ENCODE measurements around the genes CKS2 and SEMA4D.

- PRO-cap = bidirectional peak, plus-strand start at chr9:86948533, minus-strand start at chr9:86948474
Measured at GRCh38 chr9:86948292-86949119, 1.2 kb upstream of the GAS1 start.

DNA sequence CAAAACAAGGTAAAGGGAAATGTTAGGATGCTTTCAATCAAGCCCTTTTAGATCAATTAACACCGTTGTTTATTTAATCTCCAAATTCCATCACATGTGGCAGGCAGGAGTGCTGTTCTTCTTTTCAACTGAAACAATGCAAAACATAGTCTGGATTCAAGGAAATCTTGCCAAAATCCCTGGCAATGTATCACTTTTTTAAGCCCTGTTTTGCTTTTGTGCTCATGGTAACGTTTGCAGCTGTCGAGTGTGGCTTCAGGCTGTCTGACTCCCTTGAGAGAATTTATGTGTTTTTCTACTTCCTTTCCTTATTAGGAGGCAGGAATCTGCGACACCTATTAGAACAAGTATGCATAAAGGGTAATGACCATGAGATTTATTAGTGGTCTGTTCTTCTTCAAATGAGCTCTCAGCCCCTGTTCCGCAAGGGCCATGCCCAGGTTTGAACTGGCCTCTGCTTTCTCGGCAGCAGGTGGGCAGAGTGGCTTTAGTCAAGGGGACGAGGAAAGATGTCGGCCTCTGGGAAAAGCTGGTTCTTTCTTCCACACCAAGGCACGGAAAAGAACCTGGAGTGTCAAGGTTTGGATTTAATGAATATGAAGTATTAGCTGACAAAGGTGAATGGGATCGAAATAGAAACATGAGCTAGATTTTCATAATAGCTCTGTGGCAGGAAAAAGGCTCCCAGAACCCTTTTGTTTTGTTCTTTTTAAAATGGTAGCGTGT, 86.9 kb upstream of the GAS1 start:
- PRO-cap = no peak

DNA sequence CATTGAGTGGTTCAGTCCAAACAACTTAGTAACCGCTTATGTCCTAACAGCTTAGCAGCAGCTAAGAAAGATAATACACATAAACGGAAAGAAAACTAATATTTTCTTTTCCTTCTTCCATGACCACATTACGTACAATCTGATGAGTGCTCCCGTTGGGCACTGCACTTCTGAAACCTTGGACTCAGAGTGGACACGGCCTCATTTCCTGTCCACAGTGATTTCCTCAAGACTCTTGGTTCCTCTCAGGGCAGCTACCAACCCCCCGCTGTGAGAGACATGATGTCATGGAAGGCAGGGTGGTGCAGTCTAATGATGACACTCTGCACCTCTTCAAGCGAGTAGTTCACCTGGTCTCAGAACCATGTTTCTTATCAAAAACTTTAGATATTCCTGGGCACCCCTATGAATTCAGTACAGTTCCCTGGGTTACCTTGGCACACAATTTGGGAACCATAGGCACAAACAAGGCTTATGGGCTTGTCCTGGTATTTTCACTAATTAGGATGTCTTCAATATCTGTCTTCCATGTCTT, 68.7 kb upstream of the CTSL start:
- PRO-cap = no peak

DNA sequence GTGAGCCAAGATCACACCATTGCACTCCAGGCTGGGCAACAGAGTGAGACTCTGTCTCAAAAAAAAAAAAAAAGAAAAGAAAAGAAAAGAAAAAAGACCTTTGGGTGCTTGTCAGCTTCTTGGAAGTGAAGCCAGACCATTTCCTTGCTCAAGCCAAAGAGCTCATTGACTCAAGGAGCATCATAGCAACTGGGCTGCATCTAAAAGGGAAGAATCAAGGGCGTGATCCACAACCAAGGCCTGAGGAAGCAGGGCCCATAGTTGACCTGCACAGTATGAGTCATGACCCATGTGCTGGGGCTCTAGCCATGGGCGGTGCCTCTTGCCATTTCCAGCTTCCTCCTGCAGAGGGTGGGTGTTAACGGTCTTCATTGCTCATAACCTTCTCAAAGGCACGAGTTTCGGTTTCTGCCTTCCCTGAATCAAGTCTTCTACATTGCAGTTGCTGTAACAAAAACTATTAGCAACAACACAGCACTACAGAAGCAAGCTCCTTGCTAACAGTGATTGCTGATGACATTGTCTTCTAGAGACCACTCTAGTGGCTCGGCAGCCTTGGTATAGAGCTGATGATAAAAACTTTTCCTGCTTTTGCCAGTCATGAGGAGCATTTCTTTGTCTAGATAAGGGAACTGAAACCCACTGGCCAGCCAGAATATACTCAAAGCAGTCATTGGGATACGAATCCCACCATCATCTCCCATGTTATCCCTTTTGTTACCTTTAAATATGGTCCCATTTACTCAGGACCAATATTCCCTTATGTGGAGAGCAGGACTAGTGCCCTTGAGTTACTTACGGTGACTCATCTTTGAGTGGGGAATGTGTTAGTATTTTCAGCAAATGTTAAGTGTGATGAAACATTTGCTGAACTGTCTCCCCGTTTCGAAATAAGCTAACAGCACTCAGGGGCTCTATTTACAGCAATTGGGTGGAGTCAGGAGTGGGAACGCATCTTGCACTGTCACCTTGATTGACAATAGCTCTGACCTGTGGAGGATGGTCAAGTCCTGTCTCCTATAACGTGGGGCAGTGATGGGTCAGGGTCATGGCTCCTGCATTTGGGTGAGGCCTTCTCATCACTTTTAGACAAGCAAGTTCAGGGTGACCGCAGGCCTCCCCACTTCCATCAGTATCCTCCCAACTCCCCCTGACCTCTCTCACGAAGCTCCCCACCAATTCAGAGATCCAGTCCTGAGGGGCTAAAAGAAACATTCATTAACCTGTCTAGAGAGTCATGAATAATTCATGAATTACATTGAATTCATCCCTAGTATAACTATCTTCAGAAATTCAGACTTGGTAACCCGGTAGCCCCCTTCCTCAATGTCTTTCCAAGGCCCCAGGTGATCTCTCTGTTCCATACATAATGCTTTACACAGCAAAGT, 67.2 kb downstream of the CTSL start:
- PRO-cap = no peak

DNA sequence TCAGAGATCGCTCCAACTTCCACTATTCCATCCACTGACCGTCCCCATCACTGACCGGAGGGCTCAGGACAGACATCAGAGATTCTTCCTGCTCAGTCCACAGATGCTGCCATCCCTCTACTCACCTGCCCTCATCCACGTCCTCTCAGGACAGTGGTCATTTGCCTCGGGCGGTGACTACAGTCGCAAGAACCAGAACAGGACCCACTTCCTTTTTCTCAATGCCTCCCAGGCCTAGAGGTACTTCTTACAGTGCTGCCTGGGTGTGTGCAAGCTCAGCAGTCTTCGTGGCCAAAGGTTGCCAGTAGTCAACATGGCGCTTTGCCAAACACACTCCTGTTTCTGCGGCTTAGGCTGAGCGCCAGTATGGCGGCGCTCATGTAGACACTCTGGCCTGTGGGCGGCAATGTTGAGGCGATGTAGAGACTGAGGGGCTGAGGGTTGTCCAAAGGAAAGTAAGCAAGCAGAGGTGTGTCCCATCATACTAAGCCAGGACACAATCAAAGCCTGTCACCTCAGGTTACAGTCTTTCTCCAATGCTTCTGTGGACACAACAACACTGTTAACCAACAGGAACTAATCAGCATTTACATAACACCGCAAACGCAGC, 27.0 kb downstream of the SPATA31E1 start:
- PRO-cap = no peak

DNA sequence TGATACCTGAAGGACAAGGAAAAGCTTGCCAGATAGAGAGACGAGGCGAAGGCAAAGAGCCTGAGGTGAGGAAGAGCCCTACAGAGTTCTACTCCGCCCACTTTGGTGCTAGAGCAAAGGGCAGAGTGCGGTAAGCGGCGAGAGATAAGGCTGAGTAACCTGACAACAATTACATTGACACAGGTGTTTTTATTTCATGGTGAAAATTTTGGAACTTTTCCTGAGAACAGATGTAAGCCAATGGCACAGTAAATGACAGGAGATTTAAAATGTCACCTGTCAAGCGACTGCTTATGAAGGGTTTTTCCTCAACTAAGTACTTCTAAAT, 21.5 kb upstream of the ENSG00000283205 start:
- PRO-cap = no peak

- PRO-cap = no peak
Measured at GRCh38 chr9:88605383-88606000, 70.5 kb downstream of the NXNL2 start.

- PRO-cap = bidirectional peak, plus-strand start at chr9:89311198, minus-strand start at chr9:89310687
Measured at GRCh38 chr9:89311085-89311914, at the start of gene CKS2. CKS2 (plus strand) TSS chr9:89311195.

DNA sequence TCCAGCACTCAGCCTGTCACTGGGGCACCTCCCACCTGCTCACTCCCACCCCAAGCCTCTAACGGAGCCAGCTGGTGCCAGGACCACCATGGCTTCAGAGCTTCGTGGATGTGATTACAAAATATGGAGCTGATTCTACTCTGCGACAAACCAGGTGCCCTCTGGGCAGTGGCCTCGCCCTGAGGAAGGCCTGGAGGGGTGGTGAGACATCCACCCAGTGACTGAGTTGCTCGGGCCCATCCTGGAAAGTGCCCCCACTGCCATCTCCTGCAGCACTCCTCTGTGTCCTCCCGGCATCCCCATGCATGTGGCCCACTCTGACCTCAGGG, 49.5 kb downstream of the SECISBP2 start:
- PRO-cap = no peak

DNA sequence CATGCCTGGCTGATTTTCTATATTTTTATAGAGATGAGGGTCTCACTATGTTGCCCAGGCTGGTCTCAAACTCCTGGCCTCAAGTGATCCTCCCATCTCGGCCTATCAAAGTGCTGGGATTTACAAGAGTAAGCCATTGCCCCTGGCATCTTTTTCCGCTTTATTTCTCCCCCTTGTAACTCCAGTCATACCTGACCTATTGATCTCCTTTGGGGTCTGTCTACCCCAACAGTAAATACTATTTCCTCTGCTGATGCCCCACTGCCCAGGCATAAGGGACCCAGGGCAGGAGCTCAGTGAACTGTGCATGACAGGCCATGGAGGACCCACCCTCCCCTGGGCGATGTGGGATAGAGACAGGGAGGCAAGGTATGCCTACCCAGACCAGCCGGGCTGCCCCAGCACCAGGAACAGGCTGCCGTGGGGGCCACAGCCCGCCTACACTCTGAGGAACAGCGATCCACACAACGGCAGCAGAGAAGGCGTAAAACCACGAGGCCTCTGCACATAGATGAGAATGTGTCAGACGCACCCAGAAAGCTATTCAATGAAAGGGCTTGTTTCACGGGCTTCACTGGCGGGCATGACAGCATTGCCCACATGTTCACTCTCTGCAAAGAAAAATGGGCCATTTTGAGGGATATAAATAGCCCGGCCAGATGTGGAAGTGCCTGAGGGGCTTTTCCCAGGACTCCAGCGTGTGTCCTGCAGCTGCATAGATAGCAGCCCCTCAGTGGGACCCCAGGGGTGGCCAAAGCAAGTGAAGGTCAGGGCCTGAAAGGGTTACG, 49.6 kb downstream of the SEMA4D start:
- PRO-cap = no peak

- PRO-cap = no peak
Measured at GRCh38 chr9:89497698-89498672, at the start of gene SEMA4D. SEMA4D (minus strand) TSS chr9:89498113.

DNA sequence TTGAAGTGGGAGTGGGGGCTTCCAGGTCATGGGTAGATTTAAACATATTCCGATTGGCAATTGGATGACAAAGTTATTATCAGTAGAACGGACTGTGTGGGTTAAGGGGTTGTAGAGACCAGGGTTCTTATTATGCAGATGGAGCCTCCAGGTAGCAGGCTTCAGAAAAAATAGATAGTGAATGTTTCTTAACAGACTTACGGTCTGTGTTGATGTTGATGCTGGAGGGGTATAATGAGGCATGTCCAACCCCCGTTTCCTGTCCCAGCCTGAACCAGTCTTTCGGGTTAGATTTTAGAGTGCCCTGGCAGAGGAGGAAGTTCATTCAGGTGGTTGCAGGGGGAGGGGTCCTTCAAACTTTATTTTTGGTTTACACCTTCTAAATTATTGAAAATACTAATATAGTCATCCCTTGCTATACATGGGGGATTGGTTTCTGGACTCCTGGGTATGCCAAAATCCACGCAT, 9.7 kb upstream of the SEMA4D start:
- PRO-cap = no peak

DNA sequence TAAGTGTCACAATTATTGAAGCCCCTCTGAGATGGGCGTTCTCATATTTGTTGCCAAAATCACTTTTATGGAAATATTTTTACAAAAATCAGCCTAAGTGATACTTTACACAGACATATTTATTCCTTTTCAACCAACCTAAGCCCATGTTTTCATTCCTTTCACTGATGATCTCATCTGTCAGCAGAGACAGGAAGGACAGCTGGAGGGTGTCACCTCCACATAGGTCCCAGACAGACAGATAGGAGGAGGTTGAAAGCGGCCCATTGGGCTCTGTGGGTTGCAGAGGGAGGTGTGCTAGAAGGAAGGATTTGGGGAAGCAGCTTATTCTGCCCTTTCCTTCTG, 26.0 kb upstream of the SEMA4D start:
- PRO-cap = no peak

DNA sequence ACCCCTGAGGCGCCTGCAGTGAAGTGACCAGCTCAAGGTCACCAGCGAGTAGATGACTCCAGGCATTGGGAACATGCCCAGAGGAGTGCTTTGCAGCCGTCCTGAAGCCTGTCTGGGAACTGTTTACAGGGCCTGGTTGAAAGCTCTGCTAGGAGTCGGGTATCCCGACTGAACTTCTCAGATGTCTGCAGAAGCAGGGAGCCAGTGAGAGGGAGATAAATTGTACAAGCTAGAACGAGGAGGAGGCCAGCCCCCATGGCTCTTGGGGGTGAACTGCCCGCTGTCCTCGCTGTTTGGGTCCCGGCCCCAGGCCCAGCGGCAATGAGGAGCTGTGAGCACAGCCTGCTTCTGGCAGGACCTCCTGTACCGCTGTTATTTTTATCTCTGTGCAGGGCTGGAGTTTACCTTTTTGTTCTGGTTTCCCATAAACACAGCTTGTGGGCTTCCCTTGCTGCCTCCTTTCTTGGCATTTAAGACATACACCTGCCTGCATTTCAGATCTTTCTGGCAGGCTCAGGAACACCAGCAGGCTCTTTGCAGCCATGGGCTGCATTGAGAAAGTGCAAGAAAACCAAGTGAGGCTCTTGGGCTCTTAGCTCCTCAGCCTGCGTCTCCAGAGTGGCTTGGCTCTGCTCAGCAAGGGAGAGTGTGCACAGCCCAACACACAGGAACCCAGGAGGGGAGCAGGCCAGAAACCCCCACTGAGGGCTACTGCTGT, 18.7 kb downstream of the GADD45G start:
- PRO-cap = no peak

GRCh38 chr9:89634950-89635553, 30.2 kb downstream of the GADD45G start:
- PRO-cap = no peak

DNA sequence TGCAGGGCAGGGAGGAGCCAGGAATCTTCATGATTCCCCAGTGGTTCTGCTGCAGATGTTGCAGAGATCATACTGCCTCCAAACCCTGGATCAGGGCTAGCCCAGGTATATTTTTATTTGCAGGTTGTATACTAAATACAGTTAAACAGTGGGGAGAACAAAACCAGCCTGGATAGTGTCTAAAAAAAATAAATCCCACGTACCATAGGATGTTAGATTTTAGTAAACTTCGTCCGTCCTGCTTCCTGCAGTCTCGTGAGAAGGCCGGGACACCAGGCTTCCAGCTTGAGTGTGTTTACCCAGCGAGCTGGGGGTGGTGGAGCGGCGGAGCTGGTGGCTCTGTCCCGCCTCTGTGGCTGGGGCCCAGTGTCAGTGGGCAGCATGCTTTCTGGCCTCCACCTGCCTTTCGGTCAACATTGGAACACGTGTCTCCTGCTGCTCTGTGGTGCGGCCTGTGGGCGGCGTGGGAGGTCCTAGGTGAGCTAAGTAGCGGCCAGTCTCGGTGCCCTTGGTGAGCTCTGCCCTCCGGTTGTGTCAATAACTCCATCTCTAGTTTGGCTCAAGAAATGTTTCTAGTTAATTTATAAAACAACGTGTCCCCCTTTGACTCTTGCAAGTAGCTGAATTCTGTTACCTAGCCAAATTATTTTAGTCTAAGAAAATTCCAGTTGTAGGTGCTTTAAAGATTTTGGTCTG, 125.8 kb downstream of the GADD45G start:
- PRO-cap = no peak

GRCh38 chr9:89886223-89886571, 281.4 kb downstream of the GADD45G start:
- PRO-cap = no peak

DNA sequence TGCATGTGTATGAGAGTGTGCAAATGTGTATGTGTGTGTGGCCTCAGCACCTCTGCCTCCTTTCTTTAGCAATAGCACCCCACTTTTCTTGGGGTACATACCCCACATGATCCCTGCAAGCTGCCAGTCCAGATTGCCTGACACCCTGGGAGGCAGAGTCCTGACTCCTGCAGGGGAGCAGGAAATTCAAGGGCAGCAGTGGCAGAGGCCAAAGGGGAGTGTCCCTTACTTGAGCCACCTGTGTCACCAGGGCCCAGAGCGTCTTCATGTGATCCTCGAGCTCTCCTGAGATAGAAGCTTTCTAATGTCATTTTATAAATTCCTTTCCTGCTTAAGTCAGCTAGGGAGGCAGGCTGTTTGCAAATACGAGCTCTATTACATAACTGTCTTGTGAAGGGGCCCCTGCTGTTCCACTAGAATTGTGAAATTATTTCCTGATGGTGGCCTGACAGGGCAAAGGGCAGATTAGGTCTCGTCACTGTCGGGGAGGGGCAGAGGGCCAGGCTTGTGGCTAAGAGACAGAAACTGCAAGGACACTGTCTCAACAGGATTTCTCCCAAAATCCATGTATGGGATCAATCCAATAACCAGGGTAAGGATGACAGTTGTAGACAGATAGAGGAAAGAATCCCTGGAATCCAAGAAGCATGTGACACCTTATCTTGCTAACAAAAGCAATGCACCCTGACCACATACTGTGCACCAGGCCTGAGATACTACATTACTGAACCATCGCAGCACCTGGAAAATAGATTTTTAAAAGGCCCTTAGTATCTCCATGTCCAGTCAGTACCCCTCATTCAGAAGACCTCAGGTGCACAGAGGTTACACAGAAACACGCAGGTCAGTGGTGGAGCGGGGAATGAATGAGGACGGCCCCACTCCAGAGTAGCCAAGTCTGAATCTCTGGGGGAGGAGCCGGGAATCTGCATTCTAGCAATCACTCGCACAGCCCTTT, 389.4 kb downstream of the GADD45G start:
- PRO-cap = no peak

DNA sequence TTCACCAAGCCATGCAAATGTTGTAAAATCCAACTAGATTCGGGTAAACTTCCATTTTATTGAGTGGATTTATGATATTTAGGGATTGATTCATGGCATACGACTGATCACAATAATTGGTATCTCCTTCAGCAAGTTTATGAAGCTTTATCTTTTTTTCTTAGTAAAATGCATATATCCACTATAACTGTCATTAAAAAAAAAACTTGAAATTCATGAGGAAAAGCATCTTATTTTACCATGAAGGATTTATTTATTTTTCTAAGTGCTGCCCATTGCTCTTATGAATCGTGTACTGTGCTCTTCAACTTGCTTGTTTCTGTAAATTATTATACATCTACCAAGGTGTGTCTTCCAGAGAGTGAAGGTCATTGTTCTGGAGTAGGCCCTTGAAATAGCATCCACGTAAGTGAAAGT, 473.3 kb downstream of the DIRAS2 start:
- PRO-cap = no peak

GRCh38 chr9:90433379-90434029, 209.1 kb downstream of the DIRAS2 start:
- PRO-cap = no peak

Data from SUDHL5 (cell line).